HCT116 (cell line): ENCODE measurements around the genes CISD2 and SLC9B2.

GRCh38 chr4:101275175-101275595 lies 72.1 kb downstream of the PPP3CA start:
- RRBS = no CpG with 5 or more reads among the region's 5 CpGs

GRCh38 chr4:101283398-101284164 lies 63.7 kb downstream of the PPP3CA start:
- RRBS = no CpG with 5 or more reads among the region's 7 CpGs

GRCh38 chr4:101327777-101328324 lies 19.5 kb downstream of the PPP3CA start:
- RRBS = no CpG with 5 or more reads among the region's 4 CpGs

GRCh38 chr4:101953955-101954261 lies 163.4 kb downstream of the BANK1 start:
- RRBS = no CpG with 5 or more reads among the region's 4 CpGs

DNA sequence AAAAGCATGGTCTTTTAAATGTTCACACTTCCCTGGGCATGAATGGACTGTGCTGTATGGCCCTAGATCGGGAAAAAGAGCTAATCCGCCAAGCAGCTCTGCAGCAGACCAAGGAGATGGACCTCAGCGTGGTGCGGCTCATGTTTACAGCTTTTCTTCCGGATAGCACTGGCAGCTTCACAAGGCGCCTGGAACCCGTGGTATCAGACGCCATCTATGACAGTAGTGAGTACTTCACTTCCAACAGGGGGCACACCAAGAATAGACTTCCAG lies 77.6 kb downstream of the NFKB1 start:
- RRBS = no CpG with 5 or more reads among the region's 8 CpGs

- RRBS = no CpG with 5 or more reads among the region's 8 CpGs
Measured at GRCh38 chr4:102584488-102585221, 83.5 kb downstream of the NFKB1 start.

DNA sequence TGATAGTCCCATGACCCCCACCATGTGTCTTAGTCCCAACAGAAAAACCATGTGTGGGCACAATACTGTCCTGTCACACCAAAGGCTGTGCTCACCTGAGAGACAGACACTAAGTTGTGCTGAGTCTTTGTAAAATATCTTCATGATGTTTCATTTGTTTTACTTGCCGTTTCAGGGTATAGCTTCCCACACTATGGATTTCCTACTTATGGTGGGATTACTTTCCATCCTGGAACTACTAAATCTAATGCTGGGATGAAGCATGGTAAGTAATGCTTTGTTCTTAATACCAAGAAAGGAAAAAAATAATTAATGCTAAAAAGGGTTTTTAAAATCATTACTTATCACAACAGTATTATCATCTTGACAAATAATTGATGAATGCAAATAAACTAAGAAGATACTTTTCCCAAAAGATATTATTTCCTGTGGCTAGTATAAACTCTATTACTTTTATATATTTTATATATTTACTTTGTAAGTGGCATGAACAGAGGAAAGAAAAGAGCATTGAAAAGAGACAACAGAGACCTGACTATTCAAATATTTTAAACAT lies 93.6 kb downstream of the NFKB1 start:
- RRBS = no CpG with 5 or more reads among the region's 1 CpG

DNA sequence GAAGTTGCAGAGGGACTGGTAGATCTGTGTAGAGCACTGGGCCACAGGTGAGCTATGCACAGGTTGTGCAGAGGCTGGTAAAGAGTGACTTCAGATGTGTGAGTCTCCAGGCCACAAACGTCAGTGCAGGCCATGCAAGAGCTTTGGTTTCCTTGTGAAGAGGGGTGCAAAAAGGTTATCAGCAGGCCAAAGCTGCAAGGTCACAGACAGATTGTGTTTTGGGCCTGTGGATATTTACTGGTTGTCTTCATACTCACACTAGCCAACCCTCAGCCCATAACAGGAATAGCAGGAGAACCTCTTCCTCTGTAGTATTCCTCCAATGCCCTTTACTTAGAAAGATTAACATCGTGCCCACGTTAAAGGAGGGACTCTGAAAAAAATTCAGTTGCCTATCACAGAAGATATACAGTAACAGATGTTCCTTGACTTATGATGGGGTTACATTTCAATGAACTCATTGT lies 25.7 kb upstream of the MANBA start:
- RRBS = no CpG with 5 or more reads among the region's 3 CpGs

GRCh38 chr4:102790735-102791052 lies 29.9 kb upstream of the MANBA start:
- RRBS = no CpG with 5 or more reads among the region's 6 CpGs

DNA sequence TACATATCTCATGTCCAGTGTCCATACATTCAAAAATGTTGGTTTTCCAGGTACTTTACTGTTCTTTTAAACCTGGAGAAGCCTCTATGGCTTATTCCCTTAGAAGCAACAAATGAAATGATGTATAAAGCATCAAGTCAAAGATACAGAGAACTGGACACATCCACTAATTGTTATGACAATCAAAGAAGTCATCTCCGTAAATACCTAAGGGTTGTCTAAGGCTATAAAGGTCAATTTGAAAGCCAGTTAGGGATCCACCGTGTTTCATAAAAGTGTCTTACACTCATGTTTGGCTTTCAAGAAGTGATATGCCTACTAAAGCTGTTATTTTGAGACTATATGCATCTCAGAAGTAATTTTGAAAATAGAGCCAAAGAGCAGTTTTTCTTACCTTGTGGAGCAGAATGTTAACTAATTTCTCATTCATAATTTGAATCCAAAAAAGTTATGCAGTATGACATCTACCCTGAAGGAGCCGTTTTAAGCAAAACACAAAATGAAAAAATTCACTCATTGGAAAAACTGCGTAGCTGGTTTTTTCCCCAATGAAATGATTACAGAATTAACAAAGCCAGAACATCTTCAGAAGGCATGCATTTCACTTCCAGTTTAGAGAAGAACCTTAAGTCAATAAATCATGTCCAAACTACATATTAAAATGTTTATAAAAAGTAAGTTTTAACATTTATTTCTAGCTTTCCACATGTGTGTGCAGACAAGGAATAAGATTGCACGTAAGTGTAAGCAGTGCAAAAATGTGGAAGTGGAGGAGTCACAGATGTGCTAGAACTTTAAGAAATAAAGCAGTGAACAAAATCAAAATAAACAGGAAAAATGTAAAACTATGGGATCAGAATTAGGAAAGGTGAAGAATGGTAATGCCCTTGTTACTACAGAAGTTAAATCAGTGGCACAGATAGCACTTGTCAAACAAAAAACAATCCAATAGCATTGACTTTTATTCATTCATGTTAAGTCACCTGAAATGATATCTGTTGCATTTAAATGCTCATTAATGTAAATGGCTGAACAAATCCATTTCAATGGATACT lies 32.0 kb downstream of the UBE2D3 start:
- RRBS = no CpG with 5 or more reads among the region's 5 CpGs

- RRBS = no CpG with 5 or more reads among the region's 9 CpGs
Measured at GRCh38 chr4:102828217-102828413, 764 bp upstream of the UBE2D3 start.

DNA sequence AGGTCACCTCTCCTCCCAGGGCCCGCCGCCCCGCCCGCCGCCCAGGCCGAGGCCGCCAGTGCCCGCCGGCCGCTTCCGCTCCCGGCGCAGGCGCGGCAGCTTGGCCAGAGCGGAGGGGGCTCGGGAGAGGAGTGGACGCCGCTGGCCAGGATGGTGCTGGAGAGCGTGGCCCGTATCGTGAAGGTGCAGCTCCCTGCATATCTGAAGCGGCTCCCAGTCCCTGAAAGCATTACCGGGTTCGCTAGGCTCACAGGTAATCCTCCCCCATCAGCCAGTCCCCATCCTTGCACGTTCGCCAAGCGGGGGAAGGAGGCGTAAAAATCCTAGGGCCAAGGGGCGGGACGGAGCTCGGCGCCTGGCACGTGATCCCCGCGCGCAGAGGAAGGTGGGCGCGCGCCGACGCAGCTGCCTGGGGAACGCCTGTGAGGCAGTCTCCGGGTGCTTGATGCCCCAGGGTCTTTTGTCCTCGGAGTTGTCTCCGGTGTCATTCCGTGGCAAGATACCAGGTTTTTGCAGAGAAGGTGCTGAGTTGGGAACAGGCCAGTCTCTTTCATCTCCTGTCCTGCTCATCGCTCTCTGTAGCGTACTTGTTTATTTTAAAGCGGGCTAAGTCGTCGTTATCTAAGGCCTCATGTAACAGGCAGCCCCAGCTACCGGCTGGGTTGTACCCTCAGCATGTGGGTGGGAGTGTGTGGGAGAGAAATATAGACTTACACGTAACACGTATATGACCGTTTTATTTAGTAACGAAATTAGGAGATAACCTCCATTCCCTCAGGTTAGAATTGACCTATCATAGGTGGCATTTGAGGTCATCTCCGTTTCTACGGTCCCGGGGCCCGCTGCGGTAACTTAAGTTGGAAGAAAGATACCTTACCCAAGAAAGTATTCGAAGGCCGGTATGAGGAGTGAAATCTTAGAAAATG lies at the start of gene CISD2:
Gene CISD2, plus strand, starts transcription at position 58 of the 926 bp plus-strand sequence.
- RRBS = 3% methylated on average over 13 of the region's 64 CpGs

DNA sequence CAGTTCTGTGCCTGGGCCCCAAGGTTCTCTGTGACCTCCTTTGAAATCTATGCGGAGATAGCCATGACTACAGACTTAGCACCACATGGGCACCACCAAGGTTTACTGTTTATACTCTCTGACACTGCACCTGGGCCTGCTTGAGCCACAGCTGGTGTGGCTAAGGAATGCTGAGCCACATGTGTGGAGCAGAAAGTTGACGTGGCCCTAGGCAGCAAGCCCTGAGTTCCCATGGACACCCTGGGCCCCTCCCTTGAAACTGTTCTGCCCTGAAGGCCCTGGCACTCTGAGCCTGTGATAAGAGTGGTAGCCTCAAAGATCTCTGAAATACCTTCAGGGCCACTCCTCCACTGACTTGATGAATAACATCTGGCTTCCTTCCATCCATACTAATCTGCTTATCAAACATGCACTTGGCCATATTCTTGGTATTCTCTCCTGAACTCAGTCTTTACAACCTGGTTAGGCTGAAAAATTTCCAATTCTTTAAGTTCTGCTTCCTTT lies 7.9 kb downstream of the SLC9B1 start:
- RRBS = no CpG with 5 or more reads among the region's 2 CpGs

DNA sequence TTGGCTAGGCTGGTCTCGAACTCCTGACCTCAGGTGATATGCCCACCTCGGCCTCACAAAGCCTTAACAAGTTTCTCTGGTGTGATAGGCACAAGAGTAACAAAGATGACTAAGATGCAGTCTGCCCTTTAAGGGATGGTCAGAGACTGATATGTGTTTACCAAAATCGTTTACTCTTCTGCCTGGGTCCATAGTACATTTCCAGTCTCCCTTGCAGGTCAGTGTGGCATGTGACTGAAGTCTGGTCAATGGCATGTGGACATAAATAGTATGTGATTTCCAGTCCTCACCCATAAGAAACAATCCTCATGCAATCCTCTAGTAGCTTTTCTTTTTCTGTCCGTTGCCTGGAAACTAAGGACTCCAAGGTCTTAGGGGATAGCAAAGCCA lies 1.2 kb downstream of the SLC9B2 start:
- RRBS = no CpG with 5 or more reads among the region's 4 CpGs

GRCh38 chr4:103076266-103076951 lies at the start of gene SLC9B2:
Gene SLC9B2, minus strand, starts transcription at chr4:103076761.
- RRBS = 1% methylated on average over 49 of the region's 74 CpGs

- RRBS = no CpG with 5 or more reads among the region's 5 CpGs
Measured at GRCh38 chr4:105551784-105552205, 625 bp upstream of the ARHGEF38 start.

DNA sequence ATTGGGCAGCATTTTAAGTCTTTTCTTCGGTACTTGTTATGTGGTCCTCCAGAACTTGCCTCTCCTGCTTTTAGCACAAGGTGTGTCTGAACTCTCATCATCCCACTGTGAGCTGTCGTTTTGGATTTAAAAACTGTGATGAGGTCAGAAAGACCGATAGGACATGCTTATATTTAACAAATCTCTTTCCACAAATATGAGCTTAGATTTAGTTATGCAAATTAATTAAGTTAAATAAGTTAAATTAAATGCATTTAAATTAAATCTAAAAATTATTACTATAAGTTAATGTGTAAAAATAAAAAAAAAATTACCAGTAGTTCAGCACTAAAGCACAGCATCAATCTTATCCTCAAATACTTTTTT lies 1.3 kb downstream of the ARHGEF38 start:
- RRBS = no CpG with 5 or more reads among the region's 3 CpGs

GRCh38 chr4:105601178-105601861 lies 48.9 kb downstream of the ARHGEF38 start:
- RRBS = no CpG with 5 or more reads among the region's 3 CpGs

- RRBS = no CpG with 5 or more reads among the region's 1 CpG
Measured at GRCh38 chr4:105701155-105701443, 7.4 kb downstream of the INTS12 start.

DNA sequence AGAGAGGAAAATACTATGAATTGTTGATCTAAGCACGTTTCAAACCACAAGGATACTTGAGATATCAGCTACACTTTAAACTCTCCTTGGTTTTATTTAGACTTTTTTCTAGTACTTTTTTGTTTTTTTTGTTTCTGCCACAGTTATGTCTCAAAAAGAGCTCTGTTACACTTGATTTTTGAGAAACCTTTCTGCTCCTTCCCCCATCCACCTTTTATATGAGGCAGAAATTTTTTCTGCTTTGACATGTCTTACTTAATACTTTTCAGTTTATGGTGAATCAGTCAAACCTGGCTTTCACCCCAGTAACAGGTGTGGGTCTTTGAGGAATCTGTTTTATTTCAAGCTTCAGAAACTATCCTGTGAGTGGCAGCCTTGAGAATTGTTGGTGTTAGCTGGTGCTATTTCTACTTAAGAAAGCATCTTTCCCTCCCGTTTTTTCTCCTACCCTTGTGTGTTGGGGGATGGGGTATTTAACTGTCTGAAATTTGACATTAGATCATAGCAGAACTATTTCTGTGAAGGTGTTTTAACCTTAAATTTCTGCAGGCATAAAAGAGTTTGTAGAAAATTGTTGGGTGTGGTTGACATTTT lies 2.1 kb downstream of the NPNT start:
- RRBS = no CpG with 5 or more reads among the region's 2 CpGs